ENCODE data around the genes PRSS50, KLHL18, TREX1, COL7A1 and UQCRC1.

DNA sequence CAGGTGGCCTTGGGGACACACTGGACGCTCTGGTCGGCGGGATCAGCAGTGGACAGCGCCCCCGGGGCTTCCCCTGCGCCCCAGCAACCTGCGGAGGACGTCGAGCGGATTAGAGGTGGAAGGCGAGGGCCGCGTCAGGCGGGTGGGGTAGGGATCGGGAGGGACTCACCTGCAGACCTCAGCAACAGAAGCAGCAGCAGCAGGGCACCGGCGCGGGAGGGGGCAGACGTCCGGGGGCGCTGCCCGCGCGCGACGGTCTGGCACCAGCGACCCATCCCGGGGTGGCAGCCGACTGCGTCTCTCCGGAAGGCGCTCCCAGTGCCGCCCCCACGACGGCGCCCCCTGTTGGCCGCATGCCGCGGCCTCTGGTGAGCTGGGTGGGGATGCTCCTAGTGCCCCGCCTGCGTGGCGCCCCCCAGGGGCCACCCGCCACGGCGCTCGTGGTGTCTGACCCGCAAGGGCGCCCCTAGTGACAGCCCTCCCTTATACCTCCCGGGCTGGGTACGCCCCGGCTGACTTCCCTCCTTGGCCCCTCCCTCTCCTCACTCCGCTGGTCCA is at the start of gene PRSS50:
Gene PRSS50, minus strand, starts transcription at position 320 of the 558 bp plus-strand sequence.
- RRBS, 2 experiments = 96 to 98% methylated on average over 9 to 13 of the region's 52 CpGs

DNA sequence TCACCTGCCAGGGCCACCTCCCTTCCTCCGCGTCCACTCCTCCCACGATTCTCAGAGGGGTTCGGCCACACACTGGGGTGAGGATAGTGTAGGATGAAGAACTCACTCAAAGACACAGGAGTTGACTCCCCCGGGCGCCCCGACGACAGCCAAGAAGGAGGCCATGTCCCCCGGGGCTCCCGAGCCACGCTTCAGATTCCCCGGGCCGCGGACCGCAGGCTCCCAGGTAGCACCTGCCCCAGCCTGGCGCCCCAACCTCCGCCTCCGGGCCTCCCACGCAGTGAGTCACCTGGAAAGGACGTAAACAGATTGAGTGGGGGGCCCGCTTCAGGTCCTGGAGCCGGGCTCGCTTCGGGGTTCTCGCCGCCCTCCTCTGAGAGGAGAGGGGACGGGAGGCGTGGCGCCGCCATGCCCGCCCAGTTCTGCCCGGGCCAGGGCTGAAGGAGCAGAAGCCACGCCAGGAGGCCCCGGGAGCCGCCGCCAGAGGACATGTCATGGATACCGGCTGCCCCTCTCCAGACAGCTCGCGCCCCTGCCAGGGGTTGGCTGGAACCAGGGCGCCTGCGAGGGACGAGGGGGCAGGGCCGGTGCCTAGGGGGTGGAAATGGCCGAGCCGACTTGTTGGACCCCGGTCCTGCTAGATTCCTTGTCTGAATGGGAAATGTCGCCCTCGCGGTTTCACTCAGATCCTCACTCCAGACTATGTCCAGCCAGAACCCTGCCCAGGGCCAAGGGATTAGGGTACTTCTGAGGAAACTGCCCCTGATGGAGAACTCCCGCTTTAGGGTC is 29.4 kb downstream of the MYL3 start:
- RRBS, 2 experiments = 94 to 95% methylated on average over 31 to 37 of the region's 50 CpGs

GRCh38 chr3:46867210-46868055 is 4.2 kb upstream of the MYL3 start:
- RRBS, 2 experiments = 86 to 95% methylated on average over 4 of the region's 25 CpGs

GRCh38 chr3:46883627-46884299 is 6.2 kb downstream of the PTH1R start:
- RRBS, 2 experiments = 2% methylated on average over 5 of the region's 14 CpGs

GRCh38 chr3:46910141-46911070 is 32.9 kb downstream of the PTH1R start:
- RRBS, 2 experiments = no CpG with 5 or more reads among the region's 10 CpGs

- RRBS, 2 experiments = no CpG with 5 or more reads among the region's 45 CpGs
Observed at GRCh38 chr3:47008933-47009461, 29.5 kb downstream of the NBEAL2 start.

- RRBS, 2 experiments = no CpG with 5 or more reads among the region's 8 CpGs
Observed at GRCh38 chr3:47011386-47012247, 32.2 kb downstream of the NBEAL2 start.

DNA sequence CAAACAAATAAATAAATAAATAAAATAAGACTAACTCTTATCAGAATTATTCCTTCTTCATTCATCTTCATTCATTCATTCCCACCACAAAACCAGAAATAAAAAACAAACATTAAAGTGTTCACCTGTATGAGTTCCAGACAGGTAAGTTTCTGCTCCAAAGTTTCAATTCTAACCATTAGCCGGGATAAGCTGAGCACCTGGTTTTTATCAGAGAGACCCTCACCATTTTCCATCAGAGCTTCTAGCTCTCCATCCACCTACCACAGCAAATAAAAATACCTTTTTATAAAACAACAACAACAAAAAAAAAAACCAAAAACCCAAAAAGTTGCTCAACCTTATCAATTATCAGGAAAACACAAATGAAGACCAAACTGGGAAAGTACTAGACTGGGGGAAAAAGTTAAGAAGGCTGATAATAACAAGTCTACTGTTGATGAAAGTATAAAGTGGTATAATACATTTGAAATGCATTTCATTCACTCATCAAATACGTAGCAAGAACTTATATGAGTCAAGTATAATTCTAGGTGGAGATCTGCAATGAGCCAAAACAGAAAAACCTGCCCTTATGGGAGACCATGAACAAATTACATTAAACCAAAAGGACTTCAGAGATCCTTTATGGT is 75.8 kb downstream of the SETD2 start:
- RRBS, 2 experiments = no CpG with 5 or more reads among the region's 2 CpGs

- RRBS, 2 experiments = no CpG with 5 or more reads among the region's 6 CpGs
Observed at GRCh38 chr3:47162534-47162953, 1.4 kb downstream of the SETD2 start.

GRCh38 chr3:47282386-47283616 is at the start of gene KLHL18:
KLHL18 (plus strand) TSS chr3:47282944.
- RRBS, 2 experiments = under 1% methylated on average over 23 to 32 of the region's 93 CpGs

- RRBS, 2 experiments = 95 to 97% methylated on average over 3 of the region's 18 CpGs
Observed at GRCh38 chr3:47428299-47429584, 47.0 kb downstream of the SCAP start.

- RRBS, 2 experiments = under 1 to 2% methylated on average over 14 of the region's 39 CpGs
Observed at GRCh38 chr3:47474811-47475649, 711 bp downstream of the SCAP start.

DNA sequence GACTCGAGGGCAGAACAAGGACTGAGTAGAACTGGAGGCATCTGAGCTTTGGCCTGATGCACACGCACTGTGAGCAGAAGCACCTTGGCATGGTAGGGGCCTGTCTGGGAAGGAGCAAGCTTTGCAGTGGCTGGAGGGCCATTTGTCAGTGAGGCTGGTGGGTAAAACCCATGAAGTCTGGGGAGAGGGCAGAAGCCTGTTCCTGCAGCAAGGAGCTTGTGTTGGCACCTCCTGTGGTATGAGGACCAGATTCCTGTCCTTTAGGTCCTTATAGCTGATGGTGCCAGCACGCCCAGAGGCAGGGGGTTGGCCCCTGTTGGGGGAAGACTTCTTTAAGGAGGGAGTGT is 41.4 kb downstream of the DHX30 start:
- RRBS, 2 experiments = no CpG with 5 or more reads among the region's 3 CpGs

- RRBS, 2 experiments = no CpG with 5 or more reads among the region's 1 CpG
Observed at GRCh38 chr3:47851262-47851770, 48.4 kb downstream of the DHX30 start.

- RRBS, 2 experiments = no CpG with 5 or more reads among the region's 3 CpGs
Observed at GRCh38 chr3:47910524-47911122, 105.6 kb downstream of the MAP4 start.

DNA sequence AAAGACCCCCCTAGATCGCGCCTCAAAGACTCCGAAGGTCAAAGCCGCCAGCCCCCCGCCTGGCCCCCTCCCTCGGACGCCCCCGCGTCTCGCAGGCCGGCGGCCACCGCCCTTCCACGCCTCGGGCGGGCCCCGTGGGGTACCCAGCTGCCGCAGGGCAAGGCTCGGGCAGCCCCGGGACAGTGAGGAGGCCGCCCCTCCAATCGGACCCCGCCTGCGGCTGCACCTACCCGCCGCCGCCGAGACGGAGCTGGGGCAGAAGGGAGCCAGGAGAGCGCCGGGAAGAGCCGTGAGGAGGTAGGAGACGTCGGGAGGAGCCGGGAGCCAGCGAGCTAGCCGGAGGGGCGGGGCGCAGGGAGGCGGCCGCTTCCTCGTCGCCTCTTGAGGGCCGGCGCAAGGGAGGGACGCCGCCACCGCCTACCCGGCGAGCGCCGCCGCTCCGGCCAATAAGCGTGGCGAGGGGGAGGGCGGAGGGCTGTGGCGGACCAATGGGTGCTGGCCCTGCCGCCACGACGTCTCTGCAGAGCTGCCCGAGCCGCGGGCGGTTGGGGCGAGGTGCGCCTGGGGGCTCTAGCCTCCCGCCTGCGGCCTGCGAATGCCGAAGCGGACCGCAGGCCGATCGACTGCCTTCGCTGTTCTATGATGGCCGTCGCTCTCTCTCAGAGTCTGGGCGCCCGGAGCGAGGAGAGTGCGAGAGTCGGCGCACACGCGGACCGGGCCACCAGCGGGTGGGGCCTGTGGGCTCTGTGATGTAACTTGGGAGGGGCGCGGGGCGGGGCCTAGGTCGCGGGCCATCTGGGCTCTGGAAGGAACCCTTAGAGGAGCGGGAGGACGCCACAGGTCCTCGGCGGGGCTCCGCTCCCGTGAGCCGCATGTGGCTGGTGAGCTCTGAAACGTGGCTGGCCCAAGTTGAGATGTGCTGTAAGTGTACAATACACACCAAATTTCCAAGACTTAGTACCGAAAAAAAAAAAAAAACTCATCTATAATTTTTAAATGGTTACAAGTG is 72.6 kb upstream of the MAP4 start:
- RRBS, 2 experiments = under 1 to 2% methylated on average over 28 to 32 of the region's 102 CpGs

DNA sequence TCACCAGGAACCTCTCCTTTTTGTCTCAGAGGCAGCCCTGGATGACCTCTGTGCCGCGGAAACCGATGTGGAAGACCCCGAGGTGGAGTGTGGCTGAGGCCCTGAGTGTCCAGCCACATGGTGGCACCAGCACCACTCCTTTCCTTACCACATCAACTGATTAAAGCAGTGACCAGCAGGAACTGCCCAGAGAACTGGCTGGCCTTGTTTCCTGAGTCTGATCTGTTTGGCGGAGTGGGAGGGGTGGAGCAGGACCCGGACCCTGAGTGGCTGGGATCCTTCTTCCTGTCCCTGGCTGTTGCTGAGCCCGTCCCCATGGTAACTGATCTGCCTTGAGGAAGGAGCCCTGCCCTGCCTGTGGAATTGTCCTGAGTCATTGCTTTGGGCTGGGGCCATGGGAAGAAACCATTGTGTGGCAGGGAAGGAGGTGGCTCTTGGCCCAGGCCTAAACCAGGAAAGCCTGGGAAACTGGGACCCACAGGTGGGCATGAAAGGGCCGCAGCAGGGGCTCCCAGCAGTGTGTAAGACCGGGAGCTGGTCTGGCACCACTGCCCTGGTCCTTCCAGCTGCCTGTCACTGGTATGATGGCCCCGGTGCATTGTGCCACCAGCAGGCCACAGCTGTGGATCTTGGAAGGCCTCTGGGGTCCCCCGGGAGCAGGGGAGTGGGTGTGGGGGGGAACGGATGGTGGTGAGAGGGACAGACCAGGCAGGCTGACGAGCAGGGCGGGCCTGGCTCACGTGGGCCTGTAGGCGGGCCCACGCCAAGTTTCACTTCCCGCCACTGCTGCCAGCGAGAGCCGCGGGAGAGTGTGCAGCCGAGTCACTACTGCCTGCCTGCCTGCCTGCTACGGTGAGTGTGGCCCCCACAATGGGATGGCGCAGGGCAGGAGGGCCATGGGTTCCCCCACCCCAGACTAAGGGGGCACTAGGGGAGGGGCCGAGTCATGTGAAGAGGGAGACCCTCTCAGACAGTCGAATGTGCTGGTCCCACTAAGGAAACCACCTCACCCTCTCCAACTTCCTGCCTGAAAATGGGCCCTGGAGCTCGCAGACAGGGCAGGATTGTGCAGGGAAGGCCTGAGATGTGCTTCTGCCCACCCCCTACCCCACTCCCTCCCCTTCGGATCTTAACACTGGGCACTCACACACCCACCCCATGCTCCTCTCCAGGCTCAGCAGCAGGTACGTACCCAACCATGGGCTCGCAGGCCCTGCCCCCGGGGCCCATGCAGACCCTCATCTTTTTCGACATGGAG is at the start of gene TREX1:
Gene TREX1, plus strand, starts transcription at position 773 of the 1,258 bp plus-strand sequence.
- RRBS, 2 experiments = 76 to 77% methylated on average over 3 of the region's 32 CpGs

GRCh38 chr3:48504950-48505203 is 903 bp upstream of the SHISA5 start:
- RRBS, 2 experiments = no CpG with 5 or more reads among the region's 2 CpGs

GRCh38 chr3:48594956-48596332 is at the start of gene COL7A1:
COL7A1 (minus strand) TSS chr3:48595329.
- RRBS, 2 experiments = 38 to 51% methylated on average over 10 of the region's 59 CpGs

GRCh38 chr3:48608801-48610048 is at the start of gene UQCRC1:
UQCRC1 (minus strand) TSS chr3:48609646.
- RRBS, 2 experiments = 1 to 2% methylated on average over 9 of the region's 95 CpGs